ENCODE results near the genes EPHA3 and OR5H14.

DNA sequence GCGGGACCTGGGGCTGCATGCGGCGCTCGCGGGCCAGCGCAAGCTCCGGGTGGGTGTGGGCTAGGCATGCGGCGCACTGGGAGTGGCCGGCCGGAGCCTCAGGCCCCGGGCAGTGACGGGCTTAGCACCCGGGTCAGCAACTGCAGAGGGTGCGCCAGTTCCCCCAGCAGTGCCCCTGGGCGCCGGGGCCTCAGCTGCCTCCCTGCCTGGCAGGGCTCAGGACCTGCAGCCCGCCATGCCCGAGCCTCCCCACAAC, 98.9 kb upstream of the POU1F1 start:
- PRO-cap = no peak
- RAMPAGE, long total RNA, 2 experiments = no peak in any of the 2 experiments

- PRO-cap = no peak
- RAMPAGE, long total RNA, 2 experiments = no peak in any of the 2 experiments
These were observed 3.4 kb downstream of the HTR1F start for GRCh38 chr3:87795681-87796543.

- PRO-cap = no peak
- RAMPAGE, long total RNA, 2 experiments = start-site peak on the plus strand in 1 of 2 experiments, at chr3:88139254-88139758 at its widest, 9 reads per replicate
These were observed 10.7 kb upstream of the C3orf38 start for GRCh38 chr3:88138737-88139792.

- PRO-cap = no peak
- RAMPAGE, long total RNA, 2 experiments = no peak in any of the 2 experiments
These were observed 721 bp upstream of the C3orf38 start for GRCh38 chr3:88148991-88149484.

DNA sequence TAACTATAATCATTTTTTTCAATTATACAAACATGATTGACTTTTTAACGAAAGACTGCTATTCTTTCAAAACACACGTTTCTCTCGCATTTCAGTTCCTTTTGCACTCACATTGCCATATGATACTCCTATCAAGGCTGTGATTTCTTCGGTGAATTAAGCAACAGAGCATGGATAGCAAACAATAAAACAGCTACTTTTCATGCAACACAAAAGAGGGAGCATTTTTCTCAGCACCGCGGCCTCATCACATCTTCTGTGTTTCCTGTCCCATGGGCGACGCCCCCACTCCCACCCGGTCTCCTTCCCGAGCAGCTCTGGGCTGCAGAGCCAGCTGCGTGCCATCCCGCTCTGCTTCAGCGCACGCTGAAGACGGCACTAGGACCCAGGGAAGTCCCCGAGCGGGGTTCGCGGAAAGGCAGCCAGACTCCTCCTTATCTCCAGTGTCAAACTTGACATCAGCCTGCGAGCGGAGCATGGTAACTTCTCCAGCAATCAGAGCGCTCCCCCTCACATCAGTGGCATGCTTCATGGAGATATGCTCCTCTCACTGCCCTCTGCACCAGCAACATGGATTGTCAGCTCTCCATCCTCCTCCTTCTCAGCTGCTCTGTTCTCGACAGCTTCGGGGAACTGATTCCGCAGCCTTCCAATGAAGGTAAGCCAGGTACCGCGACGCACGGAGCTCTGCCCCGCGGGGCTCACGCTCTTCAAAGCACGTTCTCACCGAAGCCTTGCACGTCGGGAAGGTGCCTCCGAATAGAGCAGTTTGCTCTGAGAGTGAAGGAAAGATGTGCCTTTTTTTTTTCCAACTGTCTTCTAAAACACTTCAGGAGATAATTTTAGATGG, at the start of gene EPHA3:
TSS of gene EPHA3 (plus strand) at position 443 of the 850 bp plus-strand sequence.
- PRO-cap = bidirectional peak, plus-strand start at position 449 of the sequence, minus-strand start at position 319 of the sequence
- RAMPAGE, long total RNA, 2 experiments = start-site peak on the plus strand in 2 of 2 experiments, centred at positions 450 to 503 of the sequence, 12 to 27 reads per replicate

- PRO-cap = no peak
- RAMPAGE, long total RNA, 2 experiments = no peak in any of the 2 experiments
These were observed 591.8 kb downstream of the EPHA3 start for GRCh38 chr3:89699138-89699695.

DNA sequence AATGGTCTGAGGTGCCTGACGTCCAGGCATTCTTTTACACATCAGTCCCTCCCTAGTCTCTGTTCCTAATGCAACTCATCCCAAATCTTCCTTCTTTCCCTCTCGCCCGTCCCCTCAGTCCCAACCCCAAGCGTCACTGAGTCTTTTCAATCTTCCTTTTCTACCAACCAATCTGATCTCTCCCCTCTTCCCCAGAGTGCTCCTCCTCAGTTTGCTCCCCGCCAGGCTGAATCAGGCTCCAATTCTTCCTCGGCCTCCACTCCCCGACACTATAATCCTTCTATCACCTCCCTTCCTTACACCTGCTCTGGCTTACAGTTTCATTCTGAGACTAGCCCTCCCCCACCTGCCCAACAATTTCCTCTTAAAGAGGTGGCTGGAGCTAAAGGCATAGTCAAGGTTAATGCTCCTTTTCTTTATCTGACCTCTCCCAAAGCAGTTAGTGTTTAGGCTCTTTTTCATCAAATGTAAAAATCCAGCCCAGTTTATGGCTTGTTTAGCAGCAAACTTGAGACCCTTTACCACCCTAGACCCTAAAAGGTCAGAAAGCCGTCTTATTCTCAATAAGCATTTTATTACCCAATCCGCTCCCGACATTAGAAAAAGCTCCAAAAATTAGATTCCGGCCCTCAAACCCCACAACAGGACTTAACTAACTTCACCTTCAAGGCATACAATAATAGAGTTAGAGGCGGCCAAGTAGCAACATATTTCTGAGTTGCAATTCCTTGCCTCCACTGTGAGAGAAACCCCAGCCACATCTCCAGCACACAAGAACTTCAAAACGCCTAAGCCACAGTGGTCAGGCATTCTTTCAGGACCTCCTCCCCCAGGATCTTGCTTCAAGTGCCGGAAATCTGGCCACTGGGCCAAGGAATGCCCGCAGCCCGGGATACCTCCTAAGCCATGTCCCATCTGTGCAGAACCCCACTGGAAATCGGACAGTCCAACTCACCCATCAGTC, 34.2 kb downstream of the PROS1 start:
- PRO-cap = no peak
- RAMPAGE, long total RNA, 2 experiments = no peak in any of the 2 experiments

GRCh38 chr3:94881131-94881385, 818.2 kb downstream of the NSUN3 start:
- PRO-cap = no peak
- RAMPAGE, long total RNA, 2 experiments = no peak in any of the 2 experiments

DNA sequence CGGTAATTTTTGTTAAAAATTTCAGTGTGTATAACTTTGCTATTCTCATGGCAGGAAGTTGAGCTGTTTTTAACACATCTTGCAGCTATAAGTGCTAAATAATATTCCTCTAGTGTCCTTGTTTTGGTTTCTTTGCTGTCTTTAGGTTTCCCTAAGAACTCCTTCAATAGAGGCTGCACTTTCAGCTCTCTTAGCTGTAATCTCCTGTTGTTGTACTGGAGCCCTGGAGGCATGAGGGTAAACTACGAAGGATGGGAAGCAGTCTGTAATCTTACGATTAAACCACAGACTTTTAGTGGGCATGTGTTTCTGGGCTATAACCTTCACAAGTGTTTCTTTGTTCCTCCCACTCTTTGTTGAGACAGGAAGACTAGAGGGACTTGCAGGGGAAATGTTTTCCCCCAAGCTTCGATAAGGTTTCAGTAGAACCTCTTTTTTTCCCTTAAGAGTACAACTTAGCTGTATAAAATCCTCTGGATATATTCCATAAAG, 1058.0 kb downstream of the NSUN3 start:
- PRO-cap = no peak
- RAMPAGE, long total RNA, 2 experiments = no peak in any of the 2 experiments

DNA sequence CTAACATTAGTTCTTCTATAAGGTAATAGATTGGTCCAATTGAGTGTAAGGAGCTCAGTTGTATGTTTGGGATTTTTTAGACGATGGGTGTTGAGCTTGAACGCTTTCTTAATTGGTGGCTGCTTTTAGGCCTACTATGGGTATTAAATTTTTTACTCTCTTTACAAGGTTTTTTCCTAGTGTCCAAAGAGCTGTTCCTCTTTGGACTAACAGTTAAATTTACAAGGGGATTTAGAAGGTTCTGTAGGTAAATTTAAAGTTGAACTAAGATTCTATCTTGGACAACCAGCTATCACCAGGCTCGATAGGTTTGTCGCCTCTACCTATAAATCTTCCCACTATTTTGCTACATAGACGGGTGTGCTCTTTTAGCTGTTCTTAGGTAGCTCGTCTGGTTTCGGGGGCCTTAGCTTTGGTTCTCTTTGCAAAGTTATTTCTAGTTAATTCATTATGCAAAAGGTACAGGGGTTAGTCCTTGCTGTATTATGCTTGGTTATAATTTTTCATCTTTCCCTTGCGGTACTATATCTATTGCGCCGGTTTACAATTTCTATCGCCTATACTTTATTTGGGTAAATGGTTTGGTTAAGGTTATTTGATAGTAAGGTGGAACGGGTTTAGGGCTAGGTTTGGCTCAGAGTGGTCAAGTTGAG, 196.7 kb upstream of the EPHA6 start:
- PRO-cap = no peak
- RAMPAGE, long total RNA, 2 experiments = start-site peak on the minus strand in 1 of 2 experiments, centred at position 369 of the sequence, 61 reads per replicate

- PRO-cap = no peak
- RAMPAGE, long total RNA, 2 experiments = no peak in any of the 2 experiments
These were observed at the start of gene OR5H14 for GRCh38 chr3:98147184-98147578. TSS of gene OR5H14 (plus strand) at chr3:98147479.

- PRO-cap = no peak
- RAMPAGE, long total RNA, 2 experiments = no peak in any of the 2 experiments
These were observed 1.3 kb downstream of the CLDND1 start for GRCh38 chr3:98521274-98521847.

GRCh38 chr3:98564340-98565085, 28.9 kb downstream of the CPOX start:
- PRO-cap = no peak
- RAMPAGE, long total RNA, 2 experiments = no peak in any of the 2 experiments

DNA sequence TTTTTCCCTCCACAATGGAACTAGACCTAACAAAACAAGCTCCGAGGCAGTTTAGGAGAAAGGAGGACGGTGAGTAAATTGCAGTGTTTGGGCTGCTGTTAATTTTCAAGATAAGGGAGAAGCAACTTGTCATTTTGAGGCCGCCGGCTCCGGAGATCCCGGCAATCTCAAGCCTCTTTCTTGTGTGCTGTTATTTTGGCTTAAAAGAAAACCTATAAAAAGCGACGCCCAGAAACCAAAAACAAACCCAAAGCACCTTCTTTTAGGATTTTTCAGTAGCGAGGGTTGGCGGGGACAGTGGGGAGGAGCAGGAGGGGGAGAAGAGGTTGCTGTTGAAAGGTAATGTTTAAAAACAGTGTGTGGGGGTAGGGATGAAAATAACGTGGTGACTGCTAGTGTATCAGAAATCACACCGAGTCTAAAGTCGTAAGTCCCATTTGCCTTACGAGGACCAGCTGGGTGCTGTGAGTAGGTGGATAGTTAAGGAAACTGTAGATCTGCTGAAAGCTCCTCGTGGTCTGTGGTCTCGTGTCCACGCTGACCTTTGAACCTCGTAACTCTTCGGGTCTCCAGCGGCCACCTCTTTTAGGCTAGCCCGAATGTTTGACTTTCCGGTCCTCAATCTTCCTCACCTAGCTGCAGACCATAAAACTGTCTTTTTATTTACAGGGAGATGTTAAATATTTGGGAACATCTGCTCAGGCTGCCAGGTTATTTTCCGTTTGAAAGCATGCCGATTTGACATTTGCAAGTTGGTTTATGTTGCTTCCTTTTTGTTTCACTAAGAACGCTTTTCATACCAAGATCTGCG, 29.4 kb upstream of the ST3GAL6 start:
- PRO-cap = no peak
- RAMPAGE, long total RNA, 2 experiments = no peak in any of the 2 experiments

DNA sequence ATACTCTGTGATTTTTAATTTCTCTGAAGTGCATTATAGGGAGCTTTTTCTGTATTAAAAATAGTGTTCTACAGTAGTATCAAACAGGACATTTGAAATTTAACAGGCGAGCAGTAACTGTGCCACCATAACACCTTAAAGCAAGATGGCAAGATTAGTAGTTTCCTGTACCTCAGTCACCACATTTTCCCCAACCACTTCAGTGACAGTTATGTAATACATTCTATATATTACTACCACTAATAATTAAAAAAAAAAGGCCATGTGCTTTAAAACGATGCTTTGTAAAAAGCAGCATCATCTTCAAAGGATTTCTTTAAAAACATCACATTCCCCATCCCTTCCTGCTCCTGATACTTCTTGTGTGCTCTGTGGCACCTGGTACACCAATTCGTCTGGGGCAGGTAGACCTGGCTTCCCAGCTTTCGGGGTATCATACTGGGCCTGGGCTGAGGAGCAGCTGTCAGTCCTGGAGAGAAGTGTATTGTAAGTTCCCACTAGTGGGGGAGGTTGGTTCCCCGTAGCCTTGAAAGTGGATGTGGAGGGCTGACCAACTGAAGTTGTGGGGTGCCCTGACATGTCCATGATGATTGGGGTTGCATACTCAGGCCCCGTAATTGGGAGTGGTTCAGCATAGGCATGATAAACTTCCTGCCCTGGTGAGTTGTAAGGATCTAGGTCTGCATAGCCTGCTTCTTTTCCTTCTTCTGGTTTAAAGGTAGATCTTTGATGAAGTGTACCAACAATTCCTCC, 36.1 kb downstream of the ST3GAL6 start:
- PRO-cap = no peak
- RAMPAGE, long total RNA, 2 experiments = no peak in any of the 2 experiments

DNA sequence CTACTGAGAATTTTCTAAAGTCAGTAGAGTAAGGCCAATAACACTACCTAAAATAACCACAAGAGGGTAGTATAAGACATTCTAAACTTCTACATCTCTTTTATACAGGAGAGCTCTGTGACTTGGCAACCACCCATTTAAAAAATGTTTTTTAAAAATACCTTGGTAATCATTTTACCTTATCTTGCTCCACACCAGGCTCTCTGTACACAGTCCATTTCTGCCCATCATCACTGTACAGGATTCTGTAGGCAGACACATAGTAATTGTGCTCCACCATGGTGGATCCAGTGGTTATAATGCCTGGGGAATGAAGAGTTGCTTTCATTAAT, 54.4 kb downstream of the ST3GAL6 start:
- PRO-cap = no peak
- RAMPAGE, long total RNA, 2 experiments = no peak in any of the 2 experiments

DNA sequence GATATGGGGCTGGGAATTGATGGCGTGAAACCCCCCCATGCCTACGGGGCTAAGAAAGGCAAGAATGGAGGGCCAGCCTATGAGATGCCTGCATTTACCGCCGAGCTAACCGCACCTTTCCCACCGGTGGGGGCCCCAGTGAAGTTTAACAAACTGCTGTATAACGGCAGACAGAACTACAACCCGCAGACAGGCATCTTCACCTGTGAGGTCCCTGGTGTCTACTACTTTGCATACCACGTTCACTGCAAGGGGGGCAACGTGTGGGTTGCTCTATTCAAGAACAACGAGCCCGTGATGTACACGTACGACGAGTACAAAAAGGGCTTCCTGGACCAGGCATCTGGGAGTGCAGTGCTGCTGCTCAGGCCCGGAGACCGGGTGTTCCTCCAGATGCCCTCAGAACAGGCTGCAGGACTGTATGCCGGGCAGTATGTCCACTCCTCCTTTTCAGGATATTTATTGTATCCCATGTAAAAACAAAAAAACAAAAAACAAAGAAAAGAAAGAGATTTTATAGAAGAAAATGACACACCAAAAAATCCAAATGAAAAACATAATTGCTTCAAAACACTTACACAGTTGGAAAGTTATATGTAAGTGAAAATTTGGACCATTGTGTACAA, 21.9 kb upstream of the CMSS1 start:
- PRO-cap = no peak
- RAMPAGE, long total RNA, 2 experiments = no peak in any of the 2 experiments

DNA sequence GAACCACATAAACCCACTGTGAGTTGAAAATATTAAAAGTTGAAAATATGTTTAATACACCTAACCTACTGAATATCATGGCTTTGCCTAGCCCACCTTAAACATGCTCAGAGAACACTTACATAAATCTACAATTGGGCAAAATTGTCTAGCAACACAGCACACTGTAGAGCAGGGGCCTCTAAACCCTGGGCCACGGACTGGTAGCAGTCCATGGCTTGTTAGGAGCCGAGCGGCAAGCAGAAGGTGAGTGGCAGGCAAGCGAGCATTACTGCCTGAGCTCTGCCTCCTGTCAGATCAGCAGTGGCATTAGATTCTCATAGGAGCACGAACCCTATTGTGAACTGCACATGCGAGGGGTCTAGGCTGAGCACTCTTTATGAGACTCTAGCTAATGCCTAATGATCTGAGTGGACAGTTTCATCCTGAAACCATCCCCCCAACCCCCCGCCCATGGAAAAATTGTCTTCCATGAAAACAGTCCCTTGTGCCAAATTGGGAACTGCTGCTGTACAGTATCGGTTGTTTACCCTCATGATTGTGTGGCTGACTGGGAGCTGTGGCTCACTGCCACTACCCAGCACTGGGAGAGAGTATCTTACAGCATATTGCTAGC, 26.0 kb downstream of the CMSS1 start:
- PRO-cap = no peak
- RAMPAGE, long total RNA, 2 experiments = no peak in any of the 2 experiments

DNA sequence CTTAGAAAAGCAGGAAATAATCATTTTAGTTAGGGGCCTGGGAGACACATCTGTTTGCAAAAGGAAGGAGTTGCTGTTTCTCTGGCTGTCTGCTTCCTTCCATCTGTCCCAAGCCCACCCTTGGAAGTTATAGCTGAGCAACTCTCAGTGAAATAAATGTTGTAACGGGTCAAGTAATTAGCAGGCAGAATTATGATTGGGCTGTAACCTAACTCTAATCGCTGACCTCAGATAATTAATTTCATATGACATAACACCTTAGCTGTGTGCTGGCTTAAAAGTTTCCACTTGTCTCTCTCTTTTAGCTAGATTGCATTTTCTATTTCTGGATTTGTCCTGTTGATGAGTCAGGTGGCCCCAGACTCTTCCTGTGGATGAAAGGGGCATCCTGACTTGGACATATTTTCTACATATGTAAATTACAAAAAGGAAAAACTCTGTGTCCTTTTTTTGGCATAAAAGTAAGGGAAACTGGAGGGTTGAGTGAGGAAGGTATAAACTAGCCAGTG, 11.1 kb upstream of the FILIP1L start:
- PRO-cap = no peak
- RAMPAGE, long total RNA, 2 experiments = no peak in any of the 2 experiments

GRCh38 chr3:100261146-100261923, 543 bp downstream of the TBC1D23 start:
- PRO-cap = unidirectional peak, minus-strand start at chr3:100261246; unidirectional peak, minus-strand start at chr3:100261340; unidirectional peak, minus-strand start at chr3:100261375; unidirectional peak, minus-strand start at chr3:100261452
- RAMPAGE, long total RNA, 2 experiments = no peak in any of the 2 experiments